SK-N-MC (cell line): ENCODE results near the genes CAV1 and CFTR.

DNA sequence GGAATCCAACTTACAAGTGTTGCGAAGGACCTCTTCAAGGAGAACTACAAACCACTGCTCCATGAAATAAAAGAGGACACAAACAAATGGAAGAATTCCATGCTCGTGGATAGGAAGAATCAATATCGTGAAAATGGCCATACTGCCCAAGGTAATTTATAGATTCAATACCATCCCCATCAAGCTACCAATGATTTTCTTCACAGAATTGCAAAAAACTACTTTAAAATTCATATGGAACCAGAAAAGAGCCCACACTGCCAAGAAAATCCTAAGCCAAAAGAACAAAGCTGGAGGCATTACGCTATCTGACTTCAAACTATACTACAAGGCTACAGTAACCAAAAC is 37.0 kb downstream of the TFEC start:
- RRBS: no CpG with 5 or more reads among the region's 4 CpGs

- RRBS: no CpG with 5 or more reads among the region's 5 CpGs
Measured at GRCh38 chr7:116271938-116272588, 61.7 kb downstream of the TES start.

GRCh38 chr7:116339587-116339997 is 129.3 kb downstream of the TES start:
- RRBS: no CpG with 5 or more reads among the region's 2 CpGs

- RRBS: no CpG with 5 or more reads among the region's 2 CpGs
Measured at GRCh38 chr7:116356272-116356693, 143.3 kb upstream of the CAV2 start.

- RRBS: no CpG with 5 or more reads among the region's 3 CpGs
Measured at GRCh38 chr7:116426162-116426850, 73.2 kb upstream of the CAV2 start.

GRCh38 chr7:116446401-116446925 is 53.1 kb upstream of the CAV2 start:
- RRBS: no CpG with 5 or more reads among the region's 3 CpGs

- RRBS: 4% methylated on average over 19 of the region's 63 CpGs
Measured at GRCh38 chr7:116499837-116500912, 637 bp downstream of the CAV2 start.

GRCh38 chr7:116503748-116504240 is 4.3 kb downstream of the CAV2 start:
- RRBS: no CpG with 5 or more reads among the region's 4 CpGs

GRCh38 chr7:116524295-116525399 is at the start of gene CAV1:
Gene CAV1, plus strand, starts transcription at chr7:116525036.
- RRBS: no CpG with 5 or more reads among the region's 53 CpGs

DNA sequence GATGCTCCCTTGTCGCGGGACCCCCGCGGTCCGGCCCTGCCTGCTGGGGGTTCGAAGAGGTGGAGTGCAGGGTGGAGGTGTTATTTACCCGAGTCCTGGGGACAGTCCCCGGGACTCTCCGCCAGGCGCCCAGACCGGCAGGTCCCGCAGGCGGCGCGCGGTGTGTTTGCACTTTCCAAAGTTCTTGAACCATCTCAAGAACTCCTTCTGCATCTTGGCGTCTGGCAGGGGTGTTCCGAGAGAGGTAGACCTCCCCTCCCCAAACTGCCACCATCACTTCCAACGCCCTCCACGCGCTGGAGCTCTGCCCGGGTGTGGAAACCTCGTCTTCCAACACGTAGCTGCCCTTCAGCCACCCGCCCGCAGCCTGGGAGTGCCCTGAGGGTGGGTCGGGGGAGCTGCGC is 566 bp downstream of the CAV1 start:
- RRBS: 2% methylated on average over 4 of the region's 28 CpGs

DNA sequence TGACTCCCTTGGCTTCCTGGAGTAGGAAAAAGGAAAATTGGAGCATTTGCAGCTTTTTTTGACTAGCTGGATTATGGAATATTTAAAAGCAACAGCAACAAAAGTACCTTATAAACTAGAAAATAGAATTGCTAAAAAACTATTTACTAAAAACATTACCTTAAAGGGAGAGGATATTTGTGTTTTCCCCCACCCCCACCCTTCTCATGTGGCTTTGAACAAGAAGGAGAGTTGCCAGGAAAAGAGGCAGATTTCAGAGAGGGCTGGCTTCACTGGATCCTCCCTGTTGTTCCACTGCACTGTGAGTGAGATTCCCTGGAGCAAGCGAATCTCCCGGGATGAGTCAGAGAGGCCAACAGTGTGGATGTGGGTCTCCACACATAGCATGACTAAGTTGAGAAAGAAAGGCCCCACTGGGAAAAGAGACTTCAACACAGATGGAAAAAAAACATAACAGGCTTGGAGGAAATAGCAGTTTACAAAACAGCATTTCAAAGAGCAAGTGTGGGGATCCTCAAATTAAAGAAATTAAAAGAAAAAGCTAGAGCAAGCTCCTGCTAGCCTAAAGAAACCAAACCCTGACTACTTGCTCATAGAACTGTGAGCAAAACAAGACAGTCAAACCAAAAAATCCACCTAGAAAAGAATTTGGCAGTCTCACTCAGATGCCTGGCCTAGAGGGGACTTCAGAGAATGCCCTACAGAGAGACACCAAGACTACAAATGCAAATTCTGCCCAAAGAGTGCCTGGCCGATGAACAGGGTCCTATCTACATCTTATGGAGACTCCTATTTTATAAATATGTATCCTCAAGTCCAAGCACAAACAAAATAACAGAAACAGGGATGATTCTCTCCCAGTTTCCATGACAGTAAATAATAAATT is 3.3 kb downstream of the CAV1 start:
- RRBS: no CpG with 5 or more reads among the region's 3 CpGs

- RRBS: no CpG with 5 or more reads among the region's 7 CpGs
Measured at GRCh38 chr7:116560012-116561169, 35.6 kb downstream of the CAV1 start.

GRCh38 chr7:116674400-116675209 is 2.6 kb downstream of the MET start:
- RRBS: no CpG with 5 or more reads among the region's 7 CpGs

GRCh38 chr7:116786264-116786569 is 76.2 kb upstream of the CAPZA2 start:
- RRBS: no CpG with 5 or more reads among the region's 1 CpG

- RRBS: no CpG with 5 or more reads among the region's 1 CpG
Measured at GRCh38 chr7:117051144-117051783, 98.0 kb downstream of the ST7 start.

- RRBS: 96% methylated on average over 6 of the region's 55 CpGs
Measured at GRCh38 chr7:117479261-117480398, at the start of gene CFTR. Gene CFTR, plus strand, starts transcription at chr7:117480025.

GRCh38 chr7:117481084-117481315 is 1.2 kb downstream of the CFTR start:
- RRBS: no CpG with 5 or more reads among the region's 2 CpGs

DNA sequence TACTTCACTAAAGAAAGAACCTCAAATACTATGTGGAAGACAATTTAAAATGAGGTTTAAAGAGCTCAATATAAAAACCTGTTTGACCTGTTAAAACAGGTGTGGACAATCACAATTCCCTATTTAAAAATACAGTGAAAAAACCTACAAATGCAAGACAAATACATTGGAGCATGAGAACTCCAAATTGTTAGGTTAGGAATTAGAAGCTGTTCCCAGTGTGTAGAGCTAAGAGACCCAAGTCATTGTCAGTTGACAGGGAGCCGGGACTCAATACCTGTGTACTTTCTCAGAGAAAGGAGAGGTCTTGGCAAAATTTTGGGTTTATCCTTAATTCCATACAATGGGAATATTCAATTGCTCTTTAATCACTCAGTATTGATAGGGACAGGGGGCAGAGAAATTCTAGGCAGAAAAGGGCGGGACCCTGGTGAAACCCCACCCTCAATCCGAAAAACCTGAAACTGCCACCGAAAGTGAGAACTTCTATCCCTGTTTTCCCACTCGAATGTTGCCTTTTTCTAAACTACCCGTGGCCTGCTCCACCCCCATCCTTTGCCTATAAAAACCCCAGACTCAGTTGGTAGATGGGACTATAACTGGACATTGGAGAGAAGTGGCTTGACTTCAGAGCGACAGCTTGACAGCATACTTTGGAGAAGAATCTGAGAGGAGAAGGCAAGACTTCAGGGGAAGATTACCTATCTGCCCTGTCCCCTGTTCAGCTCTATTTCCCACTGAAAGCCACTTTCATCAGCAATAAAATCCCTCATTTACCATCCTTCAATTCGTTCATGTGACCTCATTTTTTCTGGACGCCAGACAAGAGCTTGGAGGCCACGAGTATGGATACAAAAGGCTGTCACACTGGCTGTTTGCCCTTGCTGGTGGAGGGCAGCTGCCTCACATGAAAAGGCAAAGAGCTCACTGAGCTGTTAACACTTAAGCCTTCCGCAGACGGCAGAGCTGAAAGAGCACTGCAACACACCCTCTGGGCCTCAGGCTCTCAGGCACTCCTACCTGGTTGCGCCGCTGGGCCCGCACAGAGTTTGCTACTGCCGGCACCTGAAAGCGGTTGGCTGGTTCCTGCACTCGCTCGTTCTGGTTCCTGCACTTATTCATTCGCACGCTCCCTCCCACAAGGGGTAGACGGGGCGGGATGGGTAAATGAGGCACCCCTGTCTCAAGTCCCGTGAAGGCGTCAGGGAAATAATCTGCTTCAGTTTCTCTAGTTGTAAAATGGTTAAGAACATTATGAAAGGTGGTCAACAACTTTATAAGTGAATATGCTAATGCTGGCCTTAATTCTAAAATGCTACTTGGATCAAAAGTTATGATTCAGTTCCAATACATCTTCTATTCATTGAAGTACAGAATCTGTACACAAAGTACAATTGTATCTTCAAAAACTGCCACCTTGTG is 193.3 kb downstream of the CFTR start:
- RRBS: no CpG with 5 or more reads among the region's 25 CpGs

DNA sequence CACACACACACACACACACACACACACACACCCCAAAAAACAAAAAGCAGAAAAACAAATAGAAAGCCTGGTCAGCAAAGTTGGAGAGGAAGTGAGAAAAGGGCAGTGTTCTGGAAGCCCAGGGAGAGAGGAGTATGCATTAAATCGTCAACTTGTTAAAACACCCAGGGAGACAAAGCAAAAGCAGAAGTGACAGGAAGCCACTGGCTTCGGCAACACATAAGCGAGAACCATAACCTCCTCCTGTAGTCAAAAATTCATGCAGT is 99.6 kb downstream of the CTTNBP2 start:
- RRBS: no CpG with 5 or more reads among the region's 3 CpGs

DNA sequence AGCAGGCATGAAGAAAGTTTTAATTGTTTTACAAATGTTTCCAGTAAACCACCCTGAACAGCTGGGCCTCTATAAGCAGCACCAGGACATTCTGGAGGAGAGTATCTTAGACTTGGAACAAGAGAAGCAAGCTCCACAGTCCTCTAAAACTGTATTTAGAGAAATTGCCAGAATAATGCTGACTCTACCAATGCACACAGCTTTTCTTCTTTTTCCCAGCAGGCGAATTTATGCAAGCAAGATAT is 90.6 kb upstream of the CTTNBP2 start:
- RRBS: no CpG with 5 or more reads among the region's 1 CpG